SUDHL5 (cell line): ENCODE measurements around a stretch of chr11.

DNA sequence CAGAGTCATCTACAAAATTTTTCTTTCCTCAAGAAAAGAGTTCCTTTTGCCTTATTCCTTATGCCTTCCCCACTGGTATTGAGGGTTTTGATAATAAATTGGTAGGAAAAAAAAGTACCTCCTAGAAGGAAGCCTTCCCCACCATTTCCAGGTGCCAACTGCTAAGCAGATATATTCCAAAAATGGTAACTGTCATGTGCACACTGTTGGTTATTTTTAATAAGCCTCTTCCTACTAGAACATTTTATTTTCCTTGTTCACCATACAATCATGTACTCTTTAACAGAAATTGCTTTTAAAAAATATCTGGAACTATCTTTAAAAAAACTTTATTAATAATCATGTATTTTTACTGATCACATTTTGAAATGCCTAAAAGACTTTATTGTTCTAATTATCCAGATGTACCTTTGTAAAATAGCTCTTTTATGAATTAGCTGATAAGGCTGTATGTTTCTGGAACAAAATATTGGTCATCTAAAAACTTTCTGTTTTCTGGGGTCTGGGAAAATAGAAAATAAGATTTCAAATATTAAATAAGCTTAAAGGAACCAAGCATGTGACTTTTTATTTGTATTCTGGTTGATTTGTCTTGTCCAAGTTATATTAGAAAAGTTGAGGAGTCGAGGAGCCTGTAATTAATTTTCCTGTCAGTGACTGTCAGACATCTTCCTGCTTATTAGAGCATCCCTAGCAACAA, 22.9 kb upstream of the GRIK4 start:
- PRO-cap: no peak

GRCh38 chr11:120563445-120563936, 51.9 kb downstream of the GRIK4 start:
- PRO-cap: no peak

- PRO-cap: no peak
Measured at GRCh38 chr11:121047348-121047807, 23.5 kb downstream of the TBCEL start.

GRCh38 chr11:121377730-121378191, 74.4 kb upstream of the SORL1 start:
- PRO-cap: no peak

- PRO-cap: no peak
Measured at GRCh38 chr11:121478702-121479313, 26.7 kb downstream of the SORL1 start.

DNA sequence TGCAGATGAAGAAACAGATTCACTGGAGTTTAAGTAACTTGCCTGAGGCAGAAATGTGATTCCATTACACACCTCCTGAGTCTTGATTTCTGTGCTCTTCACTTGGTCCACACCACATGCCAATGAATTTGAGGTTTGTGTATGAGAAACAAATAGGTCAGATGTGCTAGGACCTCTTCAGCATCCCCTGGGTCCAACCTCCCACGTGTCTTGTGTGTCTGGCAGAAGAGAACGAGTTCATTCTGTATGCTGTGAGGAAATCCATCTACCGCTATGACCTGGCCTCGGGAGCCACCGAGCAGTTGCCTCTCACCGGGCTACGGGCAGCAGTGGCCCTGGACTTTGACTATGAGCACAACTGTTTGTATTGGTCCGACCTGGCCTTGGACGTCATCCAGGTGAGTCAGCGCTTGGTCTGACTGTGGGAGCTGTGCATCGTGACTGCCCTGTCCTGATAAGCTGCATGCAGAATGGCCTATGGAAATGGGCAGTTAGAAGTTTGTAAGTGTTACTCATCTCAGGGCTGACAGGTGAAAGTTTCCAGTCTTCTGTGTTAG, 101.7 kb downstream of the SORL1 start:
- PRO-cap: no peak

GRCh38 chr11:121571558-121571901, 119.4 kb downstream of the SORL1 start:
- PRO-cap: no peak

- PRO-cap: no peak
Measured at GRCh38 chr11:121587263-121587498, 135.1 kb downstream of the SORL1 start.

DNA sequence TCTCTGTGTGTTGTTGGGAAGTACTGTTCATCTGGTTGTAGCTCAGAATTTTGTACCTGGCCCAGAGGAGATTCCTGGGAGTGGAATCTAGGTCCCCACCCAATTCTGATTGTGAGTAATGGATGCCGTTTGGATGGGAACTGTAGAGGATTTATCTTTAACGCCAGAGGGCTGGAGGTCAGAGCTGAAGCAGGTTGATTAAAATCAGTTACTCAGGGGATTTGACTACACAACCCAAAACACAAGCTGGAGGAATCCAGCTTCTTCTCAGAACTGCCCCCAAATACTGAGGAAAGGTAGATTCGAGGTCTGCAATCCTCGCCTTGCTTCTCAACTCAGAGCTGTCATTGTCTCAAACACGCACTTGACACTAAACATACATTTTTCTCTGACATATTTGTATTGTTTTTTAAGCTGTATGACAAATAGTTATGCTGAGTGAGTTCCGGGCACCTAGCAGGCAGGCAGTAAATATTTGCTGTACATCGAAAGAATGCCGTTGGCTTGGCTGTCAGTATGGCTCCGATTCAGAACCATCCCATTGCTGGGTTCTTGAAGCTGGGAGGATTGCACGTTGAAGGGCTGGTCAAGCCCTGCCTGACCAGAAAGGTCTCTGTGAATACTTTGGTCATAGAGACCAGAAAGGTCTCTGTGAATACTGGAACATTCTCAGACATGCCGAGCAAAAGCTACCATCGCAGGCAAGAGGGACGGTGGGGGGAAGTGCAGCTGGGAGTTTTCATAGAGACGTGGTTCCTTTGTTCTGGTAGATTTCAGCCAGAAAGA, 202.6 kb downstream of the SORL1 start:
- PRO-cap: no peak

DNA sequence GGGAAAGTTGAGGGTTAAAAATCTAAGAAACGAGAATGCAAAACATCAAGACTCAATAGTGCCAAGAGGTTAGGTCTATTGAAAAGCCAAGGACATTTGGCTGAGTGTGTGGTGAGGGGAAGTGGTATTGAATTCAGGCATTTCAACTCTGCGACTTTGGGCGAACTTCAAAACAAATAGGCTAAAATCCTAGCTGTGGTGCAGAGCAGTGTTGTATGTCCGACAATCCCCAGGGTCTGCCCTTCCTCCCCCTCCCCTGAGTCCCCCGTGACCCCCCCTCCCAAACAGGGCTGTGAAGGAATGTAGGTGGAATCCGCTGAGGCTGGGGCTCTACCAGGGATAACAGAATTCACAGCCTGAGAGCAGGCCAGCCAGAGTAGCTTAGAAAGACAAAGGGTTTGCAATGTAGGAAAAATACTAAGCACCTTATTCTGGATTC, 315.3 kb downstream of the BLID start:
- PRO-cap: no peak

GRCh38 chr11:121829053-121829825, 286.8 kb downstream of the BLID start:
- PRO-cap: no peak

GRCh38 chr11:122047098-122047304, 69.0 kb downstream of the BLID start:
- PRO-cap: no peak

DNA sequence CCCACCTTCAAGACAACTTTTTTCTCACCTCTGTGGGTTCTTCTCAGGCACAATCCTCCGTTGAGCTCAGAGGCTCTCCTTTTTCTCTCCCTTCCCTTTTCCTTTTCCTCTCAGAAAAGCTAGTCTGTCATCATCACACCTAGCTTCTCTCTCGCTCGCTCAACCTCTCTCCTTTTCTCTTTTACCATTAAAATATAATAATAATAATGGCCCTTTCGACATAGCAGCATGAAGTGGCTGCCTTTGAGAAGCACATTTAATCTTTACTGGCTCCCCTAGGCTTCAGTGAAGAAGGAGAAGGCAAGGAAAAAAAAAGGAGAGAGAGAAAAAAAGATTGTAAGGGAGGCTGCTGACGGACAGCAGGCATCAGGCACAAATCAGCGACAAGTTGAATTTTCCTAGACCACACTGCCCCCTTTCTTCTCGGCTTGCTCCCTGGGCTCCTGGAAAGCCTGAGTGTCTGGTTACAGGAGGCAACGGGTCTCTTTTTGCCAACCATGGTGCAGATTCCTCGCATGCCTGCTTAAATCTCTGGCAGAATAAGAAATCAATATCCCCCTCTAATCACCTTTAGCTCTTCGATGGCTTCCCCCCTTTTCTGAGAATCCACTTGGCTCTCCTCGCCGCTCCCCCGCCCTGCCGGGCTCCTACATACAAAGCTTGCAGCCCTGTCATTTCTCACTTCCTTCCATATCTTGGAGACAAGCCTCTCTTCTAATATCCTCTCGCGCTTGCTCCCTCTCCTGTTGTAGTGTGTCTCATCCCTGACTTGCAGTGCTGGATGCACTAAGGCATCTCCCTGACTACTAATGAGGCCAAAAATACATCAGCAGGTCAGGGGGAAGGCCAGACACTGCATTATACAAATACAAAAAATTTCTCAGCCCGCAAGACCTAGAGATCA, 14.3 kb downstream of the BLID start:
- PRO-cap: no peak

DNA sequence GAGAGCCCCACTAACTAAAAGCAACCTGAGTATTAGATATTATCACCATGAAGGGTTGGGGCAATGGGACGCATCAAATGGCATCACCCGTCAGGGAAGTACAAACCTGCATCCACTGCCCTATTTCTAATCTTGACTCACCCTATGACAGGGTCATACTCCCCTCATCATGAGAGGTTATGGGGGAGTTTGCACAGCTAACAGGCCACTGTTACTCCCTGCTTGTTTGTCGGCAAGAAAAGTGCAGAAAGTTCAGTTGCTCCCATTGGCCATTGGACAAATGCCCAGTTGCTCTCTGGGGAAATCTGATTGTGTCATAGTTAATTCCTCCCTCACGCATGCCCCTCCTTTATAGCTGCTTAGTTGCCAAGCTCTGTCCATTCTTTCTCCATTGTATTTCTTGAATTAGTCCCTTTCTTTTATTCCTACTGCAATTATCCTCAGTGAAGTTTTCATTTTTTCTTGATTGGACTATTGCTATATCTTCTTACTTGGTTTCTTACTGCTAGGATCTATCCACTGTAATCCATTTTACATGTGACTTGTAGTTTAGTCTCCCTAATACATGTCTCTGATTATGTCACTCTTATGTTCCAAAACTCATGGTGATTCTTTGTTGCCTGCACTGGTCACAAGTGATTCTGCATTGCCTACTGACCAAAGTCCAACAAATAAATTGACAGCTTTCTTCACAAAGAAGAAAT, 94.0 kb upstream of the BLID start:
- PRO-cap: no peak

- PRO-cap: bidirectional peak, plus-strand start at chr11:122696868, minus-strand start at chr11:122696620
Measured at GRCh38 chr11:122696450-122697153, 41.1 kb downstream of the UBASH3B start.

- PRO-cap: bidirectional peak, plus-strand start at chr11:122746404, minus-strand start at chr11:122746152
Measured at GRCh38 chr11:122745821-122746631, 90.5 kb downstream of the UBASH3B start.

GRCh38 chr11:122791822-122792223, 46.5 kb upstream of the CRTAM start:
- PRO-cap: no peak

DNA sequence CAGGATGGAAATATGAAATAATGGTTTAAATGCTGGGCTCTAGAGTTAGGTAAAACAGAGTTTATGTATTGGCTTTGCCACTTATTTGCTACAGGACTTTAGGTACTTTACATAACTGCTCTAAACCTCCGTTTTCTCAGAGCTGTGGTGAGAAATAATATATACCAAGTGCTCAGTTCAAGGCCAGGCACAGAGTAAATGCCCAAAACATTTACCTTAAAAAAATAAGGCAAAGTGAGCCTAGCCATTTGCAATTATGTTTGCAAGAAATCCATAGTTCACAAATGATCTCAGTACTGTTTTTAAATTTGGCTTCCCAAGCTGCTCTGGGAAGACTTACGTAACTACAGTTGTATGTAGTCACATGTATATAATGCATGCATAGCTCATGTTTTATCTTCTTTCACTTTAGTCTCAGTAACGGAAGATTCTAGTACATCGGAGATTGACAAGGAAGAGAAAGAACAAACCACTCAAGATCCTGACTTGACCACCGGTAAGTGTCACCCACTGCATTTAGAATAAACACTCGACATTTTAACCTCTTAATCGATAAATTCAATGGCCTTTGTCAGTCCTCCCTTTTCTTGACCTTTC, 18.2 kb upstream of the JHY start:
- PRO-cap: no peak

GRCh38 chr11:123069834-123070884, 8.2 kb upstream of the HSPA8 start:
- PRO-cap: no peak

DNA sequence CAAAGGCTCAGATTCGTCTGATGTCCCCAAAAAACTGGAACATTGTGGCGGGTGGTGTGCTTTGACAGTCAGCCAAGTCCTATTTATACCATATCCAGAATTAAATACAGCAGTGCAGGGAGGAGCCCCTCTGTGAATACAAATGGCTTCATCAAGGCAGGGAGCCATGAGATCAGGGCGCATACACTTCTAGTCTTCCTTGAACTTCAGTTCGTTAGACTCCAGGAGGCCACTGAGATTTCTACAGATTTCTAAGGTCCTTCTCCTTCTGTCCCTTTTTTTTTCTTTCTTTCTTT, 41.4 kb upstream of the HSPA8 start:
- PRO-cap: no peak